Tibial nerve (tissue), 3 donors: ENCODE measurements around a stretch of chr9.

GRCh38 chr9:127633908-127634402 lies 21.9 kb downstream of the STXBP1 start:
- PRO-cap: no peak
- RAMPAGE, long total RNA, 3 experiments: no peak in any of the 3 experiments

- PRO-cap: no peak
- RAMPAGE, long total RNA, 3 experiments: no peak in any of the 3 experiments
These were observed 45.4 kb upstream of the CFAP157 start for GRCh38 chr9:127661328-127661902.

- PRO-cap: no peak
- RAMPAGE, long total RNA, 3 experiments: no peak in any of the 3 experiments
These were observed 4.2 kb downstream of the TTC16 start for GRCh38 chr9:127720069-127720460.

DNA sequence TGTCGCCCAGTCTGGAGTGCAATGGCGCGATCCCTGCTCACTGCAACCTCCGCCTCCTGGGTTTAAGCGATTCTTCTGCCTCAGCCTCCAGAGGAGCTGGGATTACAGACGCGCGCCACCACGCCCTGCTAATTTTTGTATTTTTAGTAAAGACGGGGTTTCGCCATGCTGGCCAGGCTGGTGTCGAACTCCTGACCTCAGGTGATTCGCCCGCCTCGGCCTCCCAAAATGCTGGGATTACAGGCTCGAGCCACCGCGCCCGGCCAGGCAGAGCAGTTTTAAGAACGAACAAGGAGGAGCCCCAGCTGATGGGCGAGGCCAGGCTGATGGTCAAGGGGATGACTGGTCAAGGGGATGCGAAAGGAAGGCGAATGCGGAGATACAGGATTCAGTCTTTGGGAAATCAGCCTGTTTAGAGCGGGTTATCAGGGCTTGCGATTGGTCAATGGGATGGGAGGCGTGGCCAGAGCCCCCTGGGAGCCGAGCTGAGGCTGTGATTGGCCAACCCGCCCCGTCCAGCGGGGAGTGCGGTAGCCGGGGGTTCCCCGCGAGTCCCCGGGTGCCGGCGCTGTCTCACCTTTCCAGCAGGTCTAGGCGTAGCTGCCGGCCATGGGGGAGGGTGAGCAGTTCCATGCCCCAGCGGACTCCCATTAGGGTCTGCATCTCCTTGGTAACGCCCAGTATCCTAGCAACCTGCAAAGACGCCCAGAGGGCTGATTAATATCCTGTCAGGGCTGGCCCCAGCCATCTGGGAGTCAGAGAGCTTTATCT lies 7.4 kb upstream of the TOR2A start:
- PRO-cap: no peak
- RAMPAGE, long total RNA, 3 experiments: no peak in any of the 3 experiments

- PRO-cap: unidirectional peak, minus-strand start at chr9:127768950
- RAMPAGE, long total RNA, 3 experiments: no peak in any of the 3 experiments
These were observed 9.8 kb downstream of the SH2D3C start for GRCh38 chr9:127768640-127769128.

DNA sequence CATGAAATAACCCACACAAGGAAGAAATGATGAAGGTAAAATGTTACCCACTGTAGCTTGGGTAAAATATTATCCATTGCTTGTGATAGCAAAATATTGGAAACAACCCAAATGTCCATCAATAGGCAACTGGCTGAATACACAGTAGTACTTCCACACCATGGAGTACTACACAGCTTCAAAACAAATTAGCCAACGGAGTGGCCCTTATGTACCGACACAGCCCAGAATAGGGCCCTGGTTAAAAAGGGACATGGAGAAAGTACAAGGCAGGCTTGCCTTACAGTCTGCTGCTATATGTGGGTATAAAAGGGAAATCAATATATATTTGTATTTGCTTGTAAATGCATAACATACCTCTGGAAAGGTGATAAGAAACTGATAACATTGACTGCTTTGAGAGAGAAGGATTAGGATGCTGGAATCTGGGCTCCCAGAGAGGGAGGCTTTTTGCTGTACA lies 4.2 kb upstream of the FPGS start:
- PRO-cap: no peak
- RAMPAGE, long total RNA, 3 experiments: no peak in any of the 3 experiments

DNA sequence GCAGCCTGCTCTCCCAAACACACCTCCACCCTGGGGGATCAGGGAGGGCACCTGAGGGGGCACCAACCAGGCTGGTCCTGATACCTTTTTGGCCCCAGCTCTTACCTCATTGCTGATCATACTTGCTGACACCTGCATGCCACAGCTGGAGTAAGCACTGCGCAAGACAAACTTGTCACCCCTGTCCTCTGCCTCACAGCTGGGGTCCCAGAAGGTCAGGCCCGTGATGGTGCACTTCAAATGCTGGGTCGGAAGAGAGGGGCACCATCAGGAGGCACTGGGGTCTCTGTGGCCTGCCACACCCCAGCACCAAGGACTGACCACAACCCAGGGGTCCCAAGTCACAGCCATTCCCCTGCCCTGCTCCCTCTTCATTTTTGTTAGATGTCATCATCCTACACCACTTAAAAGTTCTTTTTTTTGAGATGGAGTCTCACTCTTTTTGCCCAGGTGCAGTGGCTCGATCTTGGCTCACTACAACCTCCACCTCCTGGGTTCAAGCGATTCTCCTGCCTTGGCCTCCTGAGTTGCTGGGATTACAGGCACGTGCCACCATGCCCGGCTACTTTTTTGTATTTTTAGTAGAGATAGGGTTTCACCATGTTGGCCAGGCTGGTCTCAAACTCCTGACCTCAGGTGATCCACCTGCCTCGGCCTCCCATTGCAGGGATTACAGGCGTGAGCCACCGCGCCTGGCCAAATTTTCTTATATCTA lies 17.3 kb downstream of the FPGS start:
- PRO-cap: no peak
- RAMPAGE, long total RNA, 3 experiments: no peak in any of the 3 experiments

DNA sequence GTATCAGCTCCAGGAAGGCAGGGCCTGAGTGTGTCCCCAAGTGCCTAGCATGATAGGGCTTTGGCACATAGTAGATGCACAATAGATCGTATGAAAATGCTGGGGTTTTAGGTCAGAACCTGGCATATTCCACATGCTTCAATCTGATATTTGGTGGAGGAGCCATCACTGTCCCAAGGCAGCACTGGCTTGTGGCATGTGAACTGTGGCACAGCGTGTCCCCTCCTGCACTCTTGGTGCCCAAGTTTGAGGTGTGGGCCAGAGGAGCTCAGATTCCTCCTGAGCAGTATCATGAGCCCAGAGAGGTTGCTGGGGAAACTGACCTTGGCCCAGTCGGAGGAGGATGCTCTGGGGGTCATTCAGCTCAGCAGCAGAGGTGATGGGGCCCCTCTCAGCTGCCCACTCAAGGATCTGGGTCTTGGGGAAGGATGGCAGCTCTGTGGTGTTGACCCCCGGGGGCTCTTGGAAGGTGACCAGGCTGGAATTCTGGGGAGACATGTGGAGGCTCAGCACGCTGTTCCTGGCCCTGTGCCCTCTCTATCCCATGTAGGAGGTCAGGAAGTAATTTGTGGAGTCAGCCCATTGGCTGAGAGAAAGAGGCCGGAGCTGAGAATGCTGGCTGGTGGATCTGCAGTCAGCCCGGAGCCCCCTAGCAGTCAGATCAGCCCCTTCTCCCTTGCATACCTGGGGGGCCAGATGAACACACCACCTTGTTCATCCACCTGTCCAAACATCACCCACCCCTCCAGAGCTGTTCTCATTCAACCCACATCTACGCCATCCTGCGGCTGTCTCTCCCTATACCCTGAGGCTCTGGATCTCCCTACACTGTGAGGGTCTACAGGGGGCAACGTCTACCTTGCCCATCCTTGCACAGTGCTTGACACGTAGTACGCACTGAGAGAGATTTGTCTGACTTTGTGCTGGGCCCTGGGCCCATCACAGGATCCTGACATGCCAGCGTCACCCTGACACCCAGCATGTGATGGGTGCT lies 23.8 kb downstream of the FPGS start:
- PRO-cap: no peak
- RAMPAGE, long total RNA, 3 experiments: no peak in any of the 3 experiments

DNA sequence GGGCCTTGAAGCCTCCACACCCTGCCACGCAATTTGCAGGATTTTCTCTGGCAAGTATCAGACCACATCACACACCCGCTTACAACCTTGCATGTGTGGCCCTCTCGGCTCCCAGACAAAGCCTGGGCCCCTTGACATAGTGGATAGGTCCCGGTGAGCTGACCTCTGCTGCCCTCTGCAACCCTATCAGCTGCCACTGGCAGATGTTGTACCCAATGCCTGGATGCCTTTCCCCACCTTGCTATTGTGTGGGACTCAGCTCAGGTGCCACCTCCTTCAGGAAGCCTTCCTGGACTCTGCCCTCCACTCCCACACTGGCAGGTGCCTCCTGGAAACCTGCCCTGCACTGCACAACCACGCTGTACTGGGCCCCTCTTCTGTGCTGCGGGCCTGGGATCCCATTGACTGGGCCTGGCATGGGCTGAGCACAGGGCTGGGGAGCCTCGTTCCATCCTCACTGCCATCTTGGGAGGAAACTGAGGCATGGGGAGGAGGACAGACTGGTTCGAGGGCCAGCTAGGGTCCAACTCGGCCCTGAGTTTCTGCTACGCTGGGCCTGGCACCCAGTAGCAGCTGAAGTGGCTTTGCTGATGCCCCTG lies 1.5 kb downstream of the AK1 start:
- PRO-cap: no peak
- RAMPAGE, long total RNA, 3 experiments: no peak in any of the 3 experiments

- PRO-cap: no peak
- RAMPAGE, long total RNA, 3 experiments: no peak in any of the 3 experiments
These were observed 597 bp downstream of the DPM2 start for GRCh38 chr9:127936798-127937716.

GRCh38 chr9:127951898-127952591 lies 14.4 kb upstream of the DPM2 start:
- PRO-cap: no peak
- RAMPAGE, long total RNA, 3 experiments: no peak in any of the 3 experiments

DNA sequence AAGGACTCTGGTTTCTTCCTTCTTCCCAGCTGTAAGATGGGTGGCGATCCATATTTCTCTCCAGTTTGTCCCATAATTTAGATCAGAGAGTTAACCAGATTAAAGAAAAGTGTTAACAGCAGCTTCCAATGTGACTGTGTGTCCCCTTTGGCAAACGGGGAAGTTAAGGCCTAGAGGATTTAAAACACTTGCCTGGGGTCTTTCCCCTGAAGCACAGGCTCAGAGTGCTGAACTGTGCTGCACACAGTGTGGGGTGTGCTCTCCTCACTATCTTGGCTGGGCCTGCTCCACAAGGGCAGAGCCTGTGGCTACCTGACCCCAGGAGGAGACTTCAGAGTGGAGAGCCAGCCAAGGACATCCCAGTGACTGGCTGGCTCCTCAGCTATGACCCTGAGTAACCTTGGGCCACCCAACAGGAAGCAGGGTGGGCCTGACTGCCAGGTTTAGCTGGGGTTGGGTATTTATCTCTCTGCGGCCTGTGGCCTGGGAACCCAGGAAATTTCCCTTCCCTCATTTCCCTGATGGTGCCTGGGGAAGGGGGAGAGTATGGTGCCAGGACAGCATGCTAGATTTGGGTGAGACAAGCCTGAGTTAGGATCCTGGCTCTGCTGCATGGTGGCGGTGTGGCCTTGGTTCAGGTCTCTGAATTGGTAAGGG lies 2.1 kb upstream of the EEIG1 start:
- PRO-cap: no peak
- RAMPAGE, long total RNA, 3 experiments: no peak in any of the 3 experiments

DNA sequence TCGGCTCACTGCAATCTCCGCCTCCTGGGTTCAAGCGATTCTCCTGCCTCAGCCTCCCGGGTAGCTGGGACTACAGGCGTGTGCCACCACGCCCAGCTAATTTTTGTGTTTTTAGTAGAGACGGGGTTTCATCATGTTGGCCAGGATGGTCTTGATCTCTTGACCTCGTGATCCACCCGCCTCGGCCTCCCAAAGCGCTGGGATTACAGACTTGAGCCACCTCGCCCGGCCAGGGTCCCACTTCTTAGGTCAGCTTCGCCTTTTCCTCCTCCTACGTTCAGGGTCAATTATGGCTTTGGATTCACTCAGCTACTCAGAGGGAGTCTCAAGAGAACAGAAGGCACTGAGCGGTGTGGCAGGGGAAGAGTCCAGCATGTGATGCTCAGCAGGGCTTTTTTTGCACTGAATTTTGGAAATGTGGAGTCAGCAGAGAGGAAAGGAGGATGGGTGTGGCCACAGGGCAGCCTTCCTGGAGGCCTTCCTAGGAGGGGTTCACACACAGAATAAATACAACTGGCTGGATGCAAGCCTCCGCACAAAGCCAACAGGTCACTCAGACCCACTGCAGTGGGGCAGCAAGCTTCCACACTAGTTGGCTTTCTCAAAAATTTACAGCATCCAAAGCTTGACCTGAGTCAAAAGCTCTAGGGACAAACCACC lies 4.9 kb downstream of the NAIF1 start:
- PRO-cap: no peak
- RAMPAGE, long total RNA, 3 experiments: no peak in any of the 3 experiments

- PRO-cap: unidirectional peak, plus-strand start at chr9:128094632
- RAMPAGE, long total RNA, 3 experiments: no peak in any of the 3 experiments
These were observed 26.4 kb downstream of the SLC25A25 start for GRCh38 chr9:128094061-128095213.

- PRO-cap: no peak
- RAMPAGE, long total RNA, 3 experiments: no peak in any of the 3 experiments
These were observed 23.4 kb downstream of the PTGES2 start for GRCh38 chr9:128103925-128104734.

DNA sequence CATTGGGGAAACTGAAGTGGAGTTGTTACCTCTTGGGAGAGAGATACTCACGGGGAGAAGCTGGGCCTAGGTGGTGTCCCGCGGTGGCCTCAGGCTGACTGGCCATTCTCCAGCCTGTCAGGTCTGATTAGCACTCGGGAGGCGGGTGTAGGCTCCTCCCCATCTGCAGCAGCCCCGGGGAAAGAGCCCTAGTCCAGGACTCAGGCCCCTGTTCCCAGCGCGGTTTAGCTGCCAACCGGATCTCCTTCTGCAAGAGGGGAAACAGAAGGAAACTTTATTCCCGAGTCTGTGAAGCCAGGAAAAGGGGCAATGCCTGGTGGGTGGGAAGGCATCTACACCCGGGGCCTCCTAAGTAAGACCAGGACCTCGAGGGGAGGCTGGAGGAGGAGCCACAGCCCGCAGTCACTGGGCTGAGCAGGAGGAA lies 9.6 kb downstream of the PTGES2 start:
- PRO-cap: no peak
- RAMPAGE, long total RNA, 3 experiments: no peak in any of the 3 experiments

GRCh38 chr9:128150340-128151126 lies 1.3 kb downstream of the LCN2 start:
- PRO-cap: no peak
- RAMPAGE, long total RNA, 3 experiments: no peak in any of the 3 experiments

- PRO-cap: no peak
- RAMPAGE, long total RNA, 3 experiments: no peak in any of the 3 experiments
These were observed 23.6 kb upstream of the CERCAM start for GRCh38 chr9:128396956-128397568.

DNA sequence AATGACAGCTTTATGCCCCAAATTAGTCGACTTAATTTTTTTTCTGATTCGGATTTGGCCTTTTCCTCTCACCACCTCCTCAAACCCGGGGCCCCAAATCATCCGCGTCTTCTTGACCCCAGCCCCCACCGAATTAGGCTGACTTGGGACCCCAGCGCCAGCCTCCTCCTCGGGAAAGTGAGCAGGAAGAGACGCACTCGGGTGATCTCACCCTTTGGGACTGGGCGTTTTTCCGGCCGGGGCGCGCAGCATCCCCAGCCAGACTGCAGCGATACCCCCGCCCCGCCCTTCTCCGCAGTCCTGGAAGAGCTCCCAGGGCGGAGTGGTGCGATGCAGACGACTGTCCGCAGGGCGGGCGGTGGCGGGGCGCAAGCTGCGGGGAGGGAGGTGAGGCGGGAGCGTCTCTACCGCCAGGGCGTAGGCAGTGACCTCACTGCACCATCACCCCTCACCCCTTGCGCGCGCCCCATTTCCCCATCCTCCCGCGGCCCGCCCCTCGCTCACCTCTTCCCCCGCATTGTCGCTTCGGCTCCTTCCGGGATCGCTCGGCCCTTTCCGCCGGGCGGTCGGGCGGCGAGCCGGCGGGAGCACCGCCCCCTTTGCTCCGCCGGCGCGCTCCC lies 413 bp upstream of the SPTAN1 start:
- PRO-cap: bidirectional peak, plus-strand start at position 297 of the sequence, minus-strand start at position 179 of the sequence; bidirectional peak, plus-strand start outside the sequence, minus-strand start at position 519 of the sequence
- RAMPAGE, long total RNA, 3 experiments: start-site peak on the minus strand in 1 of 3 experiments, centred at position 555 of the sequence, 11 reads per replicate

DNA sequence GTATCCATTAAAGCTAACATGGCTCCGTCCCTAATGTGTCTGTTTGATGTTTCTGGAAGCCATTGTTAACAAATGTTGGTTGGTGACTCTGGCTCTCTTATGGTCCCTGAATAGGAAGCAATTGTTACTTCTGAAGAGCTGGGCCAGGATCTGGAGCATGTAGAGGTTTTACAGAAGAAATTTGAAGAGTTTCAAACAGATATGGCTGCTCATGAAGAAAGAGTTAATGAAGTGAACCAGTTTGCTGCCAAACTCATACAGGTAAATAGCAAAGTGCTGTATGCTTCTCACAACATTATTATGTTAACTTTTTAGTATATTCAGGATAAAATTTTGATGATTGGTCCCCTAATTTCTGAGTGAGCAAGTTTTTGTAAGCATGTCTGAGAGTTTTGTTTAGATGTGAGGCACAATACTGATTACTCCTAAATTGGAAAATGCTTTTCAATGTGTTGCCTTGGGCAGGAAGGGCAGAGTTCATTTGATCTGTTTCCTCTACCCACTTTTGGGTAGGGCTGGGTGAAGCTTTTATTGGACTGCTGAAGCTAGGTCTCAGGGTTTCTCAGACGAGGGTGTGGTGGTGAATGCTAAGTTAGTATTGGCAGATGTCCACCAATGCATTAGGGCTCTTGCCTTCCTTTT lies 22.8 kb downstream of the SPTAN1 start:
- PRO-cap: no peak
- RAMPAGE, long total RNA, 3 experiments: start-site peak on the plus strand in 2 of 3 experiments, centred at positions 181 to 231 of the sequence, 47 to 94 reads per replicate